Retinal pigment epithelial cell (primary cell): ENCODE results near the genes PTPN4, CLASP1 and NIFK.

DNA sequence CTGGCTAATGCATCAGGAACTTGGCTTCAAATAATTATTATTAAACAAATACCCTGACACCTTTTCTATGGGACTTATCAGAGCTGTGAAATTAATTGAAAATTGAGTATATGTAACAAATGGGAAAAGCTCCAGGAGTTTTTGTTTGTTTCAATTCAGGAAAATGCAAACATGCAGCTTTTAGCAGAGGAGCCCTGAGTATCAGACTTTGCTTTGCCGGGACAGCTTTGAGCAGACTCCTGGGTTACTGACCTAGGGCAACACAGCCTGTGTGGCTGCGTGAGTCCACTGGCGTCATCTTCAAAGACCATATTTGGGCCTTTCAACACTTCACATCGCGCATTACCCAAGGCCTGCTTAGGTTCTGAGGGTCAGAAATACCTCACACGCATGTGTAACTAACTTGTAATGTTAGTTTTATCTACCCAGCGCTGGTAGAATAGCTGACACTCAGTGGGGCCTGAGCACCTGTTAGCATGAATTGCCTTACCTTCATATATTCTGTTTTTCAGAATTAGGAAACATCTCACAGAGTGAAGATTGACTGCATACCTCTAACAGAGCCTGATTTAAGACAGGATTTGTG is 35.5 kb downstream of the CFAP221 start:
- RRBS = no CpG with 5 or more reads among the region's 7 CpGs

DNA sequence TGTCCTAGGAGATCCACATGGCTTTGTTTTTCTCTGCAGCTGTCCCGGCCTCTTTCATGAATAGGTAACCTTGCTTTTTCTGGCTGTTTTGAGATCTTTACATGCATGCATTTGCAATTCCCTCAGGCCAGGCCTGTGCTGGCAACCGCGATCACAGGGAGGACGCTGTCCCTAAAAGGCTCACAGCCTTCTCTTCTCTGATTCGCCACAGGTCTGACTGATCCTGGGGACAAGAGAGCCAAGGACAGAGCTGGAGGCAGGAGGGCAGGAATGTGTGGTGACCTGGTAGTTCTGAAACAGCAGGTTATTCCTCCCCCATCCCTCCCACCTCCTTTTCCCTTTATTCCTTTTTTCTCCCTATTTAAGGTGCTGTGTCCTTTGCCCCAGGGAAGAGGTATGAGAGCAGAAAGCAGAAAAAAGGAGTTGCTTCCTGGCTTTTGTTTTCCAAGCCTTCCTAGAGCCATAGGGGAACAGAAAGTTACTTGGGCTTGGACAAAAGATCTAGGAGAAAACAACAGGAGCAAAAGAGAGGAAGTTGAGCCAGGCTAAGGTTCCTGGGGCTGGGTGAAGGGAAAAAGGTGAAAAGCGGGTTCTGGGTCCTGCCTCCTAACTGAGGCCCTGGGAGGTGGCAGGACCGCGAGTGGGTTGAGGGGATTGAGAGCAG is 21.9 kb downstream of the TMEM177 start:
- RRBS = no CpG with 5 or more reads among the region's 8 CpGs

DNA sequence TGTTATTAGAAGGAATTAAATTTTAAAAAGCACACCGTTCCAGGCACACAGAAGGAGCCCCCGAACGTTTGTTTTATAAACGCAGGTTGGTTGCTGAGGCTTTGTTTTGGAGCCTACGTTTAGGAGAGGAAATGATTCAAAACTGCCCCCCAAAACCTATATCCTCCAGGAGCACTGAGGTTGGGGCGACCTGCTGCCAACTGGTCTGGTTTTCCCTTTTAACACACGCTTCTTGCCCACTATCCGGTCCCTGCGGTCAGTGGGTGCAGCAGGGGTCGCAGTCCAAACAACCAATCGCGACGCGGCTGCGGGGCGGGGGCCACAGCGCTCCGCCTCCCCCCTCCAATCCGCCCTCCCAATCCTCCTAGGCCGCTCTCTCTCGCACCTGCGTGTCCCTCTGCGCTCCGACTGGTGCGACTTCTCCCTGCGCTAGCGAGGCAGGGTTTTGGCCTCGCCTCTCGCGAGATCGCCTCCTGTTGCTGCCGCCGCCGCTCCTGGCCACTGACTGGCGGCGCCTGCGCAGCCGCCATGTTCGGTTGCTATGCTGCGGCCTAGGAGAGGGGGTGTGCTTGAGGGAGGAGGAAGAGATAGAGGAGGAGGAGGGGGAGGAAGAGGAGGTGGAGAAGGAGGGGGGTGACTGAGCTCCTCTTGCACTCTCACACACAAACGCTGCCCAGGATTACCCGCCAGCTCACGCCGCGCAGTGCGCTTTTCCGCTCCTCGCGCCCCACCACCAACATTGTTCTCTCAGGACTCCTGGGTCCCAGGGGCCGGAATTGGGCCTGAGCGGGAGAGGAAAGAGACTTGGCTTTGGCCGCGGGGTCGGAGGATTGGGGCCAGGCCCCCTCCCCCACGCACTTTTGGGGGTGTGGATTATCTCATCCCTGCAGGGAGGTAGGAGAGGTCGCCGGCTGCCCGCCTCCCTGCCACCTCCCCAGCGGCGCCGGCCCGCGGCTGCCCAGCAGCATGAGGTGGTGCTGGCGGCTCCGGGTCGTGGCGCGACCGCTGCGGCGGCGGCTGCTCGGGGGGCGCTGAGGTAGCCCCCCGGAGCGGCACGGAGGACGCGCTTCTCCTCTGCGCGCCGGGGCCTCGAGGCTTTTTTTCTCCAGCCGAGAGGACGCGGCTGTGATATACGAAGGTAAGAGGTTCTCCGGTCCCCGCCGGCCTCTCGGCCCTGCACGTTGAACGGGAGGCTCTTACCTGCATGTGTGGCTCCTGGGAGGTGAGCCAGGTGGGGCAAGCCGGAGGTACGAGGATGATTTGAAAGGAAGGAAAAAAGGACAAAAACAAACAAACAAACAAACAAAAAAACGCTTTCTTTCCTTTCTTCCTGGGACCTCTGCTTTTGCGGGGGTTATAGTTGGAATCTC is at the start of gene PTPN4:
PTPN4 (plus strand) TSS at position 676 of the 1,370 bp plus-strand sequence.
- RRBS = 1% methylated on average over 37 of the region's 97 CpGs

DNA sequence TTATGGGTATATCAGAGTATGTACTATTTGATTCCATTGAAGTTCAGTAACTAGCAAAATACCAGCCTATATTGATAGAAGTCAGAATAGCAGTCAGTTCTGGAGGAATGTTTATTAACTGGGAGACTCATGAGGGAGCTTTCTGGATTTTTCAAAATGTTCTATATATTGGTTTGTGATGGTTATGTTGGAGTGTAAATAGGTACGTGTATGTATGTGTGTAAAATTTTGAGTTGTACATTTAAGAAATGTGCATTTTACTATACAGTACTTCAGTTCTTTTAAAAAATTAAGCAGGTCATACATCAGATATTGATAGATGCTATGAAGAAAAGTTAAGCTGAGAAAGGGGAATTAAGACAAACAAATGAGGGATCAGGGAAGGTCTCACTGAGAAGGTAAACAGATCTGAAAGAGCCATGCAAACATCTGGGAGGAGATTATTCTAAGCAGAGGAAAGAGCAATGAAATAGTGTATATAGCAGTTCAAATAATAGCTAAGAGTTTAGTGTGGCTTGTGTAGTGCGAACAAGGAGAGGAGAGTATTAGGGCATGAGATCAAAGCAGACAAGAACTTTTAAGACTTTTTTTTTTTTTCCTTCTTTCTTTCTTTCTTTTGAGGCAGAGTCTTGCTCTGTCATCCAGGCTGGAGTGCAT is 120.6 kb upstream of the EPB41L5 start:
- RRBS = no CpG with 5 or more reads among the region's 2 CpGs

DNA sequence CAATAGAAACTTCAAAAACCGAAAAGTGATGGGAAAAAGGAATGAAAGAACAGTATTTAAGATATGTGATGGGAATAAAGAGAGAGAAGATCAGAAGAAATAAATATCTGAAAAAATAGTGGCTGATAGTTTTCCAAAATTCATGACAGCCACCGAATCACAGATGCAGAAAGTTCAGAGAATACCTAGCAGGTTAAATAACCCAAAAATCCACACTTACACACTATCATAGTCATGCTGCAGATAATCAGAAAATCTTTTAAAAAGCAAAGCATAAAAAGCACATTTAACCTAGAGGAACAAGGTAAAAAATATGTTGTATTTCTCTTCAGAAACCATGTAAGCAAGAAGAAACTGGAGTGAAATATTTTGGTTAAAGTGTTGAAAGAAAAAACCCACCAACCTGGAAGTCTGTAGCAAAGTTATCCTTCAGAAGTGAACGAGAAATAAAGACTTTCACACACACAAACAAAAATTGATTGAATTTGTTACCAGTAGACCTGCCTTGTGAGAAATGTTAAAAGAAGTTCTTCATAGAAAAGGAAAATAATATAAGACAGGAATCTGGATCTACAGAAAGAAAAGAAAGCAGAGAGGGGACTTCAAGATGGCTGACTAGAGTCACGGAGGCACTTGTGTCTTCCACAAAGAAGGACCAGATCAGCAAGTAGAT is 110.8 kb upstream of the EPB41L5 start:
- RRBS = no CpG with 5 or more reads among the region's 4 CpGs

- RRBS = no CpG with 5 or more reads among the region's 6 CpGs
Measured at GRCh38 chr2:120156170-120156507, 67.1 kb downstream of the TMEM185B start.

GRCh38 chr2:120398903-120399849 is 53.2 kb downstream of the INHBB start:
- RRBS = 75% methylated on average over 3 of the region's 24 CpGs

DNA sequence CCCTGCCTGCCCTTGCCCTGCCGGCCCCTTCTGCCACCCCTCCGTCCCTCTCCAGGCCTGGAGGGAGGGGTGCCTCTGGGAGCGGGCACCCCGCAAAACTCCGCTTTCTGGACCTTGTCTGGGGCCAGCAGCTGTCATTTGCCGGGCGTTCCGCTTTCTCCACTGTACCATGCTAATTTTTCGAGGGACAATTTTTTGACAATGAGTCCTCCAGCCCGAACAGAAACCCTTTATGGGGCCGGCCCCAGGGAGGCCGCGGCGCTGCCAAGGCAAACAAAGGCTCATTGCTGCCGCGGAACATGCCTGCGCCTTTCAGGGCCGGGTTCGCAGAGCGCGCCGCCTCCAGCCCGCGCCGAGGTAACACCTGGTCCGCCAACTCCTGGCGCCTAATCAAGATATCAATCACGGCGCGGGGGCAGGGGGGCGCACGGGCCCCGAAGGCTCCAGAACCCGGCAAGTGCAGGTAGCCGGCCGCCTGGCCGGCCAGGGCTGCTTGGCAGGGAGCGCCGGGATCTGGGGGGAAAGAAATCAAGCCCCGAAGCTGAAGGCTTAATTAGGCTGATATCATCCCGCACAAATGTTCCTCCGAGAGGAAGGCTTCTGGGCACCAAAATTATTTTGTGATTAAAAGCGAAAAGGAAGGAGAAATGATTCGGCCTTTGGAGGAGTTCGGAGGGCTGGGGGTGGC is 96.1 kb downstream of the INHBB start:
- RRBS = 1% methylated on average over 12 of the region's 45 CpGs

- RRBS = no CpG with 5 or more reads among the region's 25 CpGs
Measured at GRCh38 chr2:120545824-120546709, 189.6 kb upstream of the GLI2 start.

DNA sequence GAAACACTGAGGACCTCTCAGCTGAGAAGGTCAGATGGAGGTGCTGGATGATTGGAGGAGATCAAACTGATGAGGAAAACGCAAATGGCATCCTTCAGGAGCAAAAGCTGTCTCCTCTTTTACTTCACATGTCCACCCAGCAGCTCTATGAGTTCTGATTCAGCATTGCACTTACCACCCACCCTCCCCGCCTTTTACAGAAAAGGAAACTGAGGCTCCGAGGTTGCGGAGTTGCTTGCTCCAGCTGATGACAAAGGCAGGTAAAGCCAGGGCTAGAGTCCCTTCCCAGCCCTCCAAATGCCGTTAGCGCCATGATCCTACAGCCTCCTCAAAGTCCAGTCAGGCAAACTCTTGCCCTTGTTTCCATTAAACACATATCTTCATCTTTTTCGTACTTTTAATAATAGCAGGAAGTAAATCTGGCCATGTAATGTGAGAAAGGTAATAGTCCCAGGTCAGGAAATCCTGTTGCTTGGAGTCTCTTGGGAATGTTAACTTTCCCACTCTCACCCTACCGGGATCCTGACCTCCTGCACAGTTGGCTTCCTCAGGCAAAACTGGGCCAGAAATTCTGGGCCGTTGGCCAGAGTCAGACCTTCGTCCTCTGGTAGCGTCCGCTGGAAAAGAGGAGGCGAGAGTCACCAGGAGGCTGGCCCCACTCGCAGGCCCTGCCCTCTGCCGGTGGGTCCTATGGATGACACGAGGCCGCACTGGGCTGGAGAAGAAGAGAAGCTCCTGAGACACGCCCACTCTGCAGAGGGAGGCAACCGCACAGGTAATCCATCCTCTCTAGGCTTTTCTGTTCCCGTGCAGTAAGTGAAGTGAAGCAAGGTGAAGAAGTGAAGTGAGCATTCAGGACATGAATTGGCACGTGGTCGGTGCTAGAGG is 183.0 kb upstream of the GLI2 start:
- RRBS = no CpG with 5 or more reads among the region's 22 CpGs

DNA sequence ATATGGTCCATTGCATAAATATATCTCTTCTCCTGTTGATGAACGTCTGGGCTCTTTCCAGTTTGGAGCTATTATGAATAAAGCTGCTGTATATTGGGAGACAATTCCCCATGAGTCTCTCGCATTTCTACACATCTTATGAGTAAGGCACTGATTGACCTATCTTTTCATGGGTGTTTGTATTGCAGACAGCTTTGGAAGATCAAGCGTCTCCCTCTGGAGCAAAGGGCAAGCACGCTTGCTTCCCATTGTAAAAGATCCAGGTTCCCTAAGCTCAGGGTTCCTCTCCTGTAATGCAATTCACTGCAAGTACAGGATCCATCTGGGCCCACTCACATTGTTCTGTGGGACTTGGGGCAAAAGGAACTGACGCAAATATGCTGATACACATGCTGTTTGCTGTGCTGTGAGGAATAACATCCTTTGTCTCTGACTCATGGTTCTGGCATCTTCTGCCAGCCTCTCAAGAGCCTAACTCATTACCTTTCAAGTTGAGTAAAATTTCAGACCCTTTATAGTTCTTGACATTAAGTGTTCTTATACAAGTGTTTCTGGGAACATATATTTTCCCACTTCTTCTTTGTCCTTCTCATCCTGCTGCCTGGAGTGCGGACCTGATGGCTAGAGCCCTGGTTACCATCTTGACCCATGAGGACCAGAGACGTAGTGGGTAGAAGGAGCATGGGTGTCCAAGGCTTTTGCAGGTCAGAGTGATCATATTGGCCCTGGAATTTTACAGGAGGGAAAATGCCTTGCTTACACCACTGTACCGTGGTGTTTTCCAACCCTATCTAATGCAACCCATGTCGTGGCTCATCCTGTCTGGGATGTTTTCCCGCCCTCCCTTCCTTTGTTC is 145.8 kb upstream of the GLI2 start:
- RRBS = no CpG with 5 or more reads among the region's 10 CpGs

GRCh38 chr2:120630063-120630748 is 105.5 kb upstream of the GLI2 start:
- RRBS = no CpG with 5 or more reads among the region's 10 CpGs

GRCh38 chr2:120802117-120802575 is 66.5 kb downstream of the GLI2 start:
- RRBS = no CpG with 5 or more reads among the region's 6 CpGs

- RRBS = no CpG with 5 or more reads among the region's 10 CpGs
Measured at GRCh38 chr2:121186178-121186621, 98.8 kb downstream of the TFCP2L1 start.

DNA sequence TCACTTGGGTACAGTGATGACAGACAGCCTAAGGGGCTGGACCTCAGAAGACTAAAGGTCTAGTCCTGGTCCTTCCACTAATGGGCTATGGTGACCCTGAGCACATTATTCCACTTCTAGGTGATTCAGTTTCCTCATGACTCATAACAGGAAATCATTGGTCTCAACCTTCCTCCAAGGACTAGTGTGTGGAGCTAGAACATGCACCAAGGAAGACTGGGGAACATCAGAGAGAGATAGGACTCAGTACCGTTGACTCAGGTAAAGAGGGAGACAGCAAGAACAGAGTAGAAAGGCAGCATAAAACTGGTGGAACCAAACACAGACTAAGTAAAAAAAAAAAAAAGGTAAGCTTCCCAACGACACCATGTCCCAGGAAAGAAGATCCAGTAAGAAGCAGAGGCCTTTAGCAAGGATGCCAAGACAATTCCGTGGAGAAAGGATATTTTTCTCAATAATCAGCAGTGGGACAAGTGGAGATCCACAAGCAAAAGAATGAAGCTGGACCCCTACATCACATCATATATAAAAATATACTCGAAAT is 63.9 kb downstream of the TFCP2L1 start:
- RRBS = no CpG with 5 or more reads among the region's 4 CpGs

- RRBS = no CpG with 5 or more reads among the region's 16 CpGs
Measured at GRCh38 chr2:121282464-121283450, 2.2 kb downstream of the TFCP2L1 start.

DNA sequence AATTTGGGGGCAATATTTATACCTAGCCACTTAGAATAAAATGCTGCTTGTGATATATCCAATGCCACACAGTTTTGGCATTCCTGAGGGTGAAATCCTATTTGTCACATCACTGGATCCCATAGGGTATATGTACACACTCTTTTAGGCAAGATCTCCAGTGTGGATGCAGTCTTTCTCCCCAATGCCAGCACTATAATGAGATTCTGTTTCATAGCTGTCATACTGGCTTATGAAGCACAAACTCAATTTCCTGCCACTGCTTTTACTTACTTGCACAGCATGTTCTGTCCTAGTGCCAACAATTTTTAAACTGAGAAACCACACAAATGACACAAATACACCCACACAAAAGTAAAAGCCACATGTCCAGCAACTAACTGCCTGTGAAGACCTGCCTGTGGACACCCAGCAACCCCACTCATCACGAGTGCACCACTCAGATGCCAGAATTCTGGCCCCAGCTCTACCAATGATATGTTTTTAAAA is 148.3 kb downstream of the CLASP1 start:
- RRBS = no CpG with 5 or more reads among the region's 1 CpG

GRCh38 chr2:121648549-121648794 is 790 bp downstream of the CLASP1 start:
- RRBS = no CpG with 5 or more reads among the region's 9 CpGs

- RRBS = under 1% methylated on average over 27 of the region's 76 CpGs
Measured at GRCh38 chr2:121648795-121649825, at the start of gene CLASP1. Gene CLASP1, minus strand, starts transcription at chr2:121649462.

- RRBS = 1% methylated on average over 9 of the region's 93 CpGs
Measured at GRCh38 chr2:121736519-121737409, at the start of gene NIFK. Gene NIFK, minus strand, starts transcription at chr2:121736875.